SK-N-MC (cell line): ENCODE measurements around the genes TMEM210, FAM166A, NSMF and ARRDC1.

DNA sequence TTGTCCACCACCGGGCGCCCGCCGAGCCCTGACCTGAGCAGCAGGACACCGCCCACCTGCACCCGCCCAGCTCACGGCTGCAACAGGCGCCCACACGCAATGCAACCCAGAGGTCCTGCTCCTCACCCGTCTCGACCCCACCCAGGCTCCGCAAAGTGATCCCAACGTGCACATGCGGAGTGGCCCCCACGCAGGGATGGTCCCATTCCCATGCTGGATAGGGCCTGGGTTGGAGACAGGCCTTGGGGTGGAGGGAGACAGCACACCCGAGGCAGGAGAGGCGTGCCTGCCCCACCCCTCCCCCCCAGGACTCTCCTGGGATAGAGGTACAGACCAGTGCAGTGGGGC is 345 bp upstream of the LRRC26 start:
- RRBS = no CpG with 5 or more reads among the region's 17 CpGs

DNA sequence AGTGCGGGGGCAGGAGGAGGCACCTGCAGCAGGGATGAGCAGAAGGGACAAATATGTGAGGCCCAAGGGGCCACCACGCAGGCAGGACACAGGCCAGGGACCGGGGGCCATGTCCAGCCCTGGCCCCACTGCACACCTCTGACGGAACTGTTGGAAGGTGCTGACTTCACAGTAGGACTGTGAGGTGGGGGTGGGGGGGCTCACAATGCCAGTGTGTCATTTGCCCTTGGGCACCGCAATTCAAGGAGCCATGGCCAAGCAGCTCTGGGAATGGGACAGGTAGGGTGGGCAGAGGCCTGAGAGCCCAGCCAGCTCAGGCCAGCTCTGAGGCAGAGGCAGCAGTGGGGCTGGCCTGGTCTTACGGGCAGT is at the start of gene TMEM210:
TMEM210 (minus strand) TSS at position 140 of the 369 bp plus-strand sequence.
- RRBS = no CpG with 5 or more reads among the region's 6 CpGs

GRCh38 chr9:137187462-137188126 is 766 bp downstream of the ANAPC2 start:
- RRBS = 0% methylated on average over 2 of the region's 30 CpGs

DNA sequence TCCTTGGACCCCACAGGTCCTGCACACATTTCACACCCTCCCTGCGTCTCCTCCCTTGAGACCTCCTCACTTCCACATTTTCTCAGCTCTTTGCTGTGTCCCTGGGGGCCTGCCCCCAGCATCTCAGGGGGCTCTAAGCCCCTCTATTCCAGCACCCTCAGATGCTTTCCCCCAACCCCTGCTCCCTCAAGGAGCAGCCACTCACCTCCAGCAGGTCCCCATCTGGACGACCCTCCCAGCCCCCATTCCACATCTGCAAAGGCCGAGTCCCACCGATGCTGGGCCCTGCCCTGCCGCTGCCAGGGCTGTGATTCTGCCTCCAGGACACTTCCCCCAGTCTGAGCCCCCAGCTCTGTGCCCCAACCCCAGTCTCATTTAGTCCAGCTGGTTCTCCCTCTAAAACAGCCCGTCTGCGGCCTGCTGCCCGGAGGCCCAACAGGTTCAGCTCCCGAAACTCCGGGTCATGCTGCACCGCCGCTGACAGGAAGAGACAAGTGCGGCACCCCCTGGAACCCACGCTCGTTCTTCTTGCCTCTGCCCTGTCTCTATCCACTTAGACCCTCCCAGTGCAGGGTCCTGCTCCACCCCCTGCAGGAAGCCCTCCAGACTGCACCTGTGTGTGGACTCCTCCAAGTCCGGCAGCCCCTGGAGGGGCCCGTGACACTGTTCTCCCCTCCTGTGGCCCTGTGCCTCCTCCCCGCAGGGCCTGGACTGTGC is 4.3 kb downstream of the SLC34A3 start:
- RRBS = no CpG with 5 or more reads among the region's 18 CpGs

- RRBS = 86% methylated on average over 4 of the region's 9 CpGs
Measured at GRCh38 chr9:137247639-137248059, at the start of gene FAM166A. FAM166A (minus strand) TSS chr9:137247751.

- RRBS = no CpG with 5 or more reads among the region's 16 CpGs
Measured at GRCh38 chr9:137268415-137269135, 9.0 kb upstream of the TOR4A start.

- RRBS = 94% methylated on average over 11 of the region's 25 CpGs
Measured at GRCh38 chr9:137294685-137295068, 7.4 kb downstream of the NRARP start.

- RRBS = 76% methylated on average over 6 of the region's 32 CpGs
Measured at GRCh38 chr9:137307273-137308137, 5.4 kb upstream of the NRARP start.

GRCh38 chr9:137363064-137363407 is 59.9 kb downstream of the EXD3 start:
- RRBS = no CpG with 5 or more reads among the region's 3 CpGs

- RRBS = 2% methylated on average over 14 of the region's 65 CpGs
Measured at GRCh38 chr9:137406802-137407575, 16.0 kb downstream of the EXD3 start.

GRCh38 chr9:137416761-137417151 is 6.2 kb downstream of the EXD3 start:
- RRBS = 86% methylated on average over 6 of the region's 35 CpGs

DNA sequence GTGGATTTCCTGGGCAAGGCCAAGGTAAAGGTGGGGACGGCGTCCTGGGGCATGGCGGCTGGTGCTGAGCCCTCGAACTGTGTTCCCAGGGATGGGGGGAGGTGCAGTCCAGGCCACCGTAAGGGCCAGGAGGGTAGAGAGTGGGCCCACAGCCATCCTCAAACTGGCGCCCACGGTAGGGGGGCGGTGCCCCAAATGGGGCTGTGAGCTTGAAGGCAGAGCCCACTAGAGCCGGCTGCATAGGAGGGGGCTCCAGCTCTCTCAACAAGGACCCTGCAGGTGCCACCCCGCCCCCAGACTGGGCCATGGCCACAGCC is 6.1 kb downstream of the NOXA1 start:
- RRBS = no CpG with 5 or more reads among the region's 10 CpGs

DNA sequence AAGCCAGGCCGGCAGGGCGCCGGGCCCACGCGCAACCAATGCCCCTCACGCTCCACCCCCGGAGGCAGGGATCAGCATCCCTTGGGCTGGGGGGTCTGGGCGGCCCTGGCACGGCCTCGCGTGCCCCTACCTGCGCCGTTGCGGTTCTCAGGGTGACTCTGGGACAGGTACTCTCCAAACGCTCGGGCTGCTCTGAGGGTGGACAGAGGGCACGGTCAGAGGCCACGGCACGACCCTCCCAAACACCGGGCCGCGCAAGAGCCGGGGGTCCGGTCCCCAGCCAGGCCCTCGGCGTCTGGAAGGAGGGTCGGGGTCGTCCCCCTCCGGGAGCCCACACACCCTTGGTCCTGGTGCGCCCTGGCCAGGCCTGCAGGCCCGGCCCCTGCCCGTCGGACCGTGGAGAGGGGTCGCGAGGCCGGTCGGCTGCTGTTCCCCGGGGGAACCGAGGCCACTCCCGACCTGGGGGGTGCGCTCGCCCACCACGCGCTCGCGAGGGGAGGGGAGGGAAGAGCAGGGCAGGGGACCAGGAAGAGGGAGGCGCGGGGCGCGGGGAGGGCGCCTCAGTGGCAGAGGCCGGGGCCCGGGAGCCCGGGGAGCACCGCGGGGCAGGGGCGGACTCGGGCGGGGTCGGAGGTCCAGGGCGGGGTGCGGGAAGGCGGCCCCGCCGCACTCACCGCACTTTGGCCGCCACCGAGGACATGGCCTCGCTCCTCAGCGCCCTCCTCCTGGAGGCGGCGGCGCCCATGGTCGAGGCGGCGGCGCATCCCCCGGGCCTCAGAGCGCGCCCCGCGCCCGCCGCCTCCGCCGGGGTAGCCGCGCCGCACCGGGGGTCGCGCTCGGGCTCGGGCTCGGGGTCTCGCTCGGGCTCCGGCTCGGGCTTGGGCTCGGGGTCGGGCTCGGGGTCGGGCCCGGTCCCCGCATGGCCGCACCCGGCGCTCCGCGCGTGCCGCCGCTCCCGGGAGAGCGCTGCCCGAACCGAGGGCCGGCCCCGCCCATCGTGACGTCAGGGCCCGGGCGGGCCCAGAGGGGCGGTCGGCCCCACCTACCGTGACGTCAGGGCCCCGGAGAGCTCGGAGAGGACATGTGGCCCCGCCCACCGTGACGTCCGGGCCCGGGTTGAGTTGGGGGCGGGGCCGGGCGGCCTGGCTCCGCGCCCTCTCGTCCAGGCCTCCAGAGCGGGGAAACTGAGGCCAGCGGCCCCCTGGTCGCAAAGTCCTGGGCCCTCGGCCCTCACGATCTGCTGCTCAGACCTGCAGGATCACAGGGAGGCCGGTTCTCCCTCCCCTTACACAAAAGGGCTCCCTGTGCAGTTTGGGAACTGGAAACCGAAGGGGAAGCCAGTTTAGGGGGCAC is at the start of gene NSMF:
NSMF (minus strand) TSS at position 977 of the 1,353 bp plus-strand sequence.
- RRBS = 4% methylated on average over 55 of the region's 148 CpGs

GRCh38 chr9:137488934-137489457 is 29.9 kb upstream of the NSMF start:
- RRBS = no CpG with 5 or more reads among the region's 7 CpGs

DNA sequence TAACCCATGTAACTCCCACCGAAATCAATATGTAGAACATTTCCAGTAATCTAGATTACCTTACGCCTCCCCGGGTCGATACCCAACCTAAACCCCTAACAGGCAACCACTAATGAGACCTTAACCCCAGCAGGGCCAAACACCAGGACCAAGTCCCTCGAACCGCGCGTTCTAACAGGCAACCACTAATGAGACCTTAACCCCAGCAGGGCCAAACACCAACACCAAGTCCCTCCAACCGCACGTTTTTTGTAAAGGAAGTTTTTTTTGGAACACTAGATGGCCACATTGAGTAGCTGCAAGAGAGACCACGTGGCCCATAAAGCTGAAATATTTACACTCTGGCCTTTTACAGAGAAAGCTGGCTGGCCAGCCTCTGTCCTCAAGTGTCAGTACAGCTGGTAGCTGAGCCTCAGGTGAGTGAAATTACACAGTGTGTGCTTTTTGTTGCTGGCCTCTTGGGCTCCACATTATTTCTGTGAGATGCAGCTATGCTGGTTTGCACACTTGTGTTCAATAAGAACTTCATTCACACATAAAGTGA is 15.4 kb downstream of the PNPLA7 start:
- RRBS = no CpG with 5 or more reads among the region's 11 CpGs

DNA sequence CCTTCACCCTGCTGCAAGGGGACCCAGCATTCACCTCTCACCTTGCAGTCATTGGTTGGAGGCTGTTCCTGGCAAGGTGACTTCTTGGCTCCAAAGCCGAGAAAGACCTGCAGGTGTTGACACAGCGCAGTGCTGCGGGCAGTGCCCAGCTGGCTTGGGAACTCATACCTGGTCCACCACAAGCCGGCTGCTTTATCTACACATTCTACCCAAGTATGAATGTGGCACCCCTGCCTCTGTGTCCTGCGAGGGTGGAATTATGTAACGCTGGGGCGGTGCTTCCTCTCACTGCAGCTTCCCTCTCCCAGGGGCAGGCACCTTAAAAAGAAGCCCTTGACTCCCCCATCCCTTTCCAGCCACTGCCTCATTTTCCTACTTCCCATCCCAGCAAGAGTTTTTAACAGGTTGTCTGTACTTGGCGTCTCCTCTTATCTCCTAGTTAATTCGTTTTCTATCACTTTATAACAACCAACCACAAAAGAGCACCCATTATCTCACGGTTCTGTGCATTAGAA is 2.5 kb upstream of the ZMYND19 start:
- RRBS = no CpG with 5 or more reads among the region's 10 CpGs

GRCh38 chr9:137605600-137606274 is at the start of gene ARRDC1:
ARRDC1 (plus strand) TSS chr9:137605686.
- RRBS = 2% methylated on average over 59 of the region's 94 CpGs

DNA sequence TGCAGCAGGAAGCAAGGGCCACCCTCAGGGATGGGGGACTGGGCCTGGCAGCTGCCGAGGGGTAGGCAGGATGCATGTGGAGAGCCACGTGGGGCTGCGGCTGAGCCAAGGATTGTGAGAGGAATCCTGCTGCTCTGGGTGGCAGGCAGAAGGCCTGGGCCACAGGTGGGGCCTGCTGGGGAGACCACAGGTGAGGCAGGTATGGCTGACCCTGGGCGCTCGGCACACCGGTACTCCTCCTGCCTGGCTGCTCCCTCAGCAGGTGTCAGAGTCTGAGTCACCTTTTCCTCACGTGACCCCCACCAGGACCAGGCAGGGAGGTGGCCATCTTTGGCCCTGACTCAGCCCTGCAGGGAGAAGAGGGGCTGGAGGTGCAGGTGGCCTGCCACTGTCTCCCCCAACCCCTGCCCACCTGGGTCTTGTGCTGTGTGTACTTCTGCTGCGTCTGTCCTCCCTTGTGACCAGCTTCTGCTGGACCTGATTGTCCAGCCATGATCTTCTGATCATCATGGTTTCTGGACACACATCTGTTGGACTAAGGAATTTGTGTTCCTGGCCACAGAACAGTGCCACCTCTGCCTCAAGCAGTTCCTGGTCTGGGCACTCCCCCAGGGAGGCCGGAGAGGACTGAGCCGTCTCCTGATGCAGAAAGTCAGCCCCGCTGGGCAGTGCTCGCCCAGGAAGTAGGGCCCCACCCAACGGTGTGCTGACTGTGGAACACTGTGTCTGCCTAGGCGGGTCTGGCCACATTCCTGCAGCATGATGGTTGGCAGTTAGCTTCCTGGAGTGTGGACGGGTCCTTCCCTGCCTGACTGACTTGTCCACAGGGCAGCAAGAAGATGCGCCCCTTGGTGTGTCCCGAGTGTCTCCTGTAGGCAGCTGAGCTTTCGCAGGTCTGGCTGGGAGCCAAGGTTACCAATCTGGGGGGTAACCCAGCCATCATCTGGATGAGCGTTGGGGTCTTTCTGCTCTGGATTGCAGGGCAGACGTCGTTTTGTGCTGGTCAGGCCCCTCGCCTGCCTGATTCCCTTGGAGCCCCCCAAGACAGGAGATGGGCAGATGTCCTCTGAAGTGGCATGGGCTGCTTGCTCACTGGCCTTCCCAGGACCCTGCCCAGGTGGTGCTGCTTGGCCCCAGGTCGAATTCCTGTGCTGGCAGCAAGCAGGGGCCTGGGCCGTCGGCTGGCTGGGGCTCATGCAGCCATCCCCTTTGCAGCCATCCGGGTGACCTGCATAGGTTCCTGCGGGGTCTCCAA is 6.6 kb downstream of the ARRDC1 start:
- RRBS = no CpG with 5 or more reads among the region's 27 CpGs

- RRBS = no CpG with 5 or more reads among the region's 2 CpGs
Measured at GRCh38 chr9:137654593-137654970, 35.8 kb downstream of the EHMT1 start.

DNA sequence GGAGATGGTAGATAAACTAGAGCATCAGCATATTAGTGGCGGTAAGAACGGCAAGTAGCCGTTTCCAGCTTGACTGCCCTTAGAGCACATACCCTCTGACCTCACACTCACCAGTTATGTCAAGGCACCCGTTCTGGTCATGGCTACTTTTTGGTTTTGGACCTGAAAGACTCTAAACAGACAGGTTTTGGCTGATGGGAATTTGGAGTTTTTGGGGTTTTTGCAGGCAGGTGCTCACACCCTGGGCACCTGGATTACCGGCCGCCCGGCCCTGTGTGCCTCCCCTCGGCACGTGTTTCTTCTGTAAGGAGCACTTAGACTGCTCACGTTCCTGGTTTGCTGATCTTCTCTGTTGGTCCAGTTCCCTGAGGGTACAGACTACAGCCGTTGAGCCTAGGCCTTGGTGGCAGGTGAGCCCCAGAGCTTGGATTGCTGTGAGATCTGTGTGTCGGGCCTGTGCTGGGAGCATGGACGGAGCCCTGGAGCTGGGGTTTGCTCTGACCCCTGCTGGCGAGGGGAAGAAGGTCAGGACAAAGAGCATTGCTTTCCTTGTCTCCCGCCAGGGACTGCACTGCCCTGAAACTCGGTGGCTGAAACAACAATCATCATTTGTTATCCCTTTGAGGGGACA is 76.2 kb downstream of the EHMT1 start:
- RRBS = no CpG with 5 or more reads among the region's 16 CpGs